Uterus (tissue), 7 donors: ENCODE measurements around a stretch of chrX.

- PRO-cap, 4 experiments: no peak in any of the 4 experiments
- RAMPAGE, long total RNA, 2 experiments: no peak in any of the 2 experiments
- RRBS: no CpG with 5 or more reads among the region's 1 CpG
These were observed 354.3 kb downstream of the CHIC1 start for GRCh38 chrX:73917162-73917768.

DNA sequence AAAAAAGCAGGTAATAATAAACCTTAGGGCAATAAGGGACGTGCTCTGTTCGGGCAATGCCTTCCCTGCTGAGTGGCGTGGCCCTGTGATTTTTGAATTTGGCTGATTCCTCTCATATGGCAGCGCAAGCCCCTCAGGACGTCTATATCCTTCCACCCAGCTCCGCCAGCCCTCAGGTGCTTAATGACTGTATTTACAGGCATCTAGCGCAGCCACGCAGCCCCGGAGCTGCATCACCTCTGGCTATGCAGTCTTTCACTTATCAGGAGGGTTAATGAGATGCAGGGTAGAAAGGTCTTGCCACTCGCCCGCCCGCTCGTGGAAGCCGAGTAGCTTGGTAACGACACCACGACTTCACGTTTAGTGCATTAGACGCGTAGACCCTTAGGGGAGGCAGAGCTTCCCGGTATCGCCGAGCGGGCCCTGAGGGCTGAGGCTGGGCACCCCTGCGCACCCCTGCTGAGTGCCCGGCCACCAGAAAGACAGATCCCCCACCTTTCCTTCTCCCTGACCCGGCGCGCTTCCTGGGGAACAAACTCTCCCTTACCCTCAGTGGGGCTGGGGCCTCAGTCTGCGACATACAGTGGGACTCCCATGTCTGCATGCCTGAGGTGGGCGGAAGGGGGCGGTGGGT lies 1.4 kb upstream of the SLC16A2 start:
- PRO-cap, 4 experiments: peak in 2 of 4 experiments; most common plus-strand start position 368 of the sequence (in 2)
- RAMPAGE, long total RNA, 2 experiments: no peak in any of the 2 experiments
- RRBS: 23% methylated on average over 7 of the region's 31 CpGs

- PRO-cap, 4 experiments: peak in 3 of 4 experiments; most common plus-strand start chrX:74423143 (in 1); most common minus-strand start chrX:74423173 (in 2)
- RAMPAGE, long total RNA, 2 experiments: no peak in any of the 2 experiments
- RRBS: no CpG with 5 or more reads among the region's 16 CpGs
These were observed 1.9 kb downstream of the SLC16A2 start for GRCh38 chrX:74423046-74423640.

GRCh38 chrX:75740682-75741407 lies 44.2 kb downstream of the MAGEE2 start:
- PRO-cap, 4 experiments: no peak in any of the 4 experiments
- RAMPAGE, long total RNA, 2 experiments: start-site peak on the minus strand in 1 of 2 experiments, at chrX:75741121-75741314 at its widest, 11 reads per replicate
- RRBS: no CpG with 5 or more reads among the region's 14 CpGs

DNA sequence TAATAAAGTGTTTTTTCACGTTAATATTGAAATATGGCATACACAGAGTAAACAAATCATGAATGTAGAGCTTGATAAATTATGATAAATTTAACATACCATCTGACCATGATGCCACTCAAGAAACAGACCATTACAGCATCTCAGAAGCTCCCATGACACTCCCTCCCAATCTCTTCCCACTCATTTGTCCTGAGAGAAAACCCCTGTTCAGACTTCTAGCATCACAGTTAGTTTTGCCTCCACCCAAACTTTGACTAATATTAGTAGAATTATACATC lies 2.5 kb upstream of the MAGEE2 start:
- PRO-cap, 4 experiments: peak in 2 of 4 experiments; most common minus-strand start position 146 of the sequence (in 2)
- RAMPAGE, long total RNA, 2 experiments: no peak in any of the 2 experiments
- RRBS: no CpG with 5 or more reads among the region's 1 CpG

- PRO-cap, 4 experiments: no peak in any of the 4 experiments
- RAMPAGE, long total RNA, 2 experiments: no peak in any of the 2 experiments
These were observed 97.8 kb upstream of the MAGEE1 start for GRCh38 chrX:76329686-76330122.

DNA sequence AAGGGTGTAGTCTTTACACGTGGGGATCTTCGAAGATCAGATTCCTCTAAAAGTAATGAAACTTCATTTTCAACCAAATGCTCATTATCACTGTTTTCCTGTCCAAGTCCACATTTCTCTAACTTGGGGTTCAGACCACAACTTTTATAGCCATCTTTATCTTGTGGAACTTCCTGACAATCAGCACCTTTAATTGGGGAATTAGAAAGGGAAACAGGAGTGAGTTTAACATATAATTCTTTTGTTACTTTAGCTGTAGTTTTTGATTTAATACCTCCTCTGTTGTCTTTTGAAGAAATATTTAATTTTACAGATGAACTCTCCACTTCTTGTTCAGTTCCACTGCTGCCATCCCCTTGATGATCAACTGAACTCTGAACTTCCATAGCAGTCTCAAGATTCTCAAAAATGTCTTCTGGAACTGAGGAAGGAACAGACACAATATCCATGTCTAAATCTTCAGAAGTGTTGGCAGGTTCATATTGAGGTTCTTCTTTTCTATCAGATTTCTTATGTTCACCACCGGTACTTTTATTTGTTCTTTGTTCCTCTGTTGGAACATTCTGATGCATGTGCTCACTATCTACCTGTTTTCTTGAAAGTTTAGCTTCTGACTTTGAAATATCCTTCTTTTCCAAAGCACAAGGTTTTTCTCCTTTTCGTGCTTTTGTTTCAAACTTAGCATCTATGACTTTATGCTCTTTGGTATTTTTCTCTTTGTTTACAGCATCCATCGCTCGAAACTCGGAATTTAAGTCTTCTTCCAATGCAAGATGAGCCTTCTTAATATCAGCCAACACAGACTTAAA lies 102.5 kb downstream of the ATRX start:
- PRO-cap, 4 experiments: no peak in any of the 4 experiments
- RAMPAGE, long total RNA, 2 experiments: no peak in any of the 2 experiments
- RRBS: no CpG with 5 or more reads among the region's 7 CpGs

GRCh38 chrX:78107309-78107787 lies 3.3 kb downstream of the PGK1 start:
- PRO-cap, 4 experiments: no peak in any of the 4 experiments
- RAMPAGE, long total RNA, 2 experiments: no peak in any of the 2 experiments
- RRBS: no CpG with 5 or more reads among the region's 3 CpGs

GRCh38 chrX:78321762-78322228 lies 5.6 kb downstream of the CYSLTR1 start:
- PRO-cap, 4 experiments: no peak in any of the 4 experiments
- RAMPAGE, long total RNA, 2 experiments: no peak in any of the 2 experiments
- RRBS: no CpG with 5 or more reads among the region's 3 CpGs

DNA sequence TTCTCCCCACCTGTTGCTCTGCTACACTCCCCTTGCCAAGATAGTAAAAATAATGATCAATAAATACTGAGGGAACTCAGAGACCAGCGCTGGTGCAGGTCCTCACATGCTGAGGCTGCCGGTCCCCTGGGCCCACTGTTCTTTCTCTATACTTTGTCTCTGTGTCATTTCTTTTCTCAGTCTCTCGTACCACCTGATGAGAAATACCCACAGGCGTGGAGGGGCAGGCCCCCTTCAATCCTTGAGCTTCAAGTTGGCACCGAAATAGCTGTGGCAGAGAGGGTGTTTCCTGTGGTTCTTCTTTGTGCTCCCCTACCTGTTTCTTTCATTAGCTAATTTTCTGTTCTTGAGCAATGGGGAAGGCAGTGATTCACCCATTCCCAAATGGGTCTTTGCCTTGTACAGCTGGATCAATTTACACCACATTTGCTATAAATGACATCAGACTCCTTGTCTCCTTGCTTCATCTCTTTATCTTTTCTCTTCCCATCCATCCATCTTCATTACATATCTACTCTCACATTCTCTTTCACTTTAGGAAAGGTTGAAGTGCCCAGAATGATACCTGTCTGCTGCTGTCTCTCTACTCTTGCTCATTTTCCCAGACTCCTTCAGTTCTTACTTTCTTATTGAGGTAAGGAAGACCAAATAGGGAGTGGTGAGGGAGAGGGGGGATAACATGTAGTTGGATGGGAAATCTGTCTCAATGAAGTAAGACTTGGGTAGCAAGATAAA lies 2.1 kb upstream of the CYSLTR1 start:
- PRO-cap, 4 experiments: no peak in any of the 4 experiments
- RAMPAGE, long total RNA, 2 experiments: no peak in any of the 2 experiments
- RRBS: no CpG with 5 or more reads among the region's 5 CpGs

GRCh38 chrX:81202727-81203439 lies 981 bp downstream of the SH3BGRL start:
- PRO-cap, 4 experiments: peak in 3 of 4 experiments; most common plus-strand start chrX:81202985 (in 1); most common minus-strand start chrX:81202812 (in 2)
- RAMPAGE, long total RNA, 2 experiments: no peak in any of the 2 experiments
- RRBS: no CpG with 5 or more reads among the region's 3 CpGs

- PRO-cap, 4 experiments: no peak in any of the 4 experiments
- RAMPAGE, long total RNA, 2 experiments: no peak in any of the 2 experiments
- RRBS: no CpG with 5 or more reads among the region's 3 CpGs
These were observed 885.6 kb downstream of the SH3BGRL start for GRCh38 chrX:82087436-82087934.

DNA sequence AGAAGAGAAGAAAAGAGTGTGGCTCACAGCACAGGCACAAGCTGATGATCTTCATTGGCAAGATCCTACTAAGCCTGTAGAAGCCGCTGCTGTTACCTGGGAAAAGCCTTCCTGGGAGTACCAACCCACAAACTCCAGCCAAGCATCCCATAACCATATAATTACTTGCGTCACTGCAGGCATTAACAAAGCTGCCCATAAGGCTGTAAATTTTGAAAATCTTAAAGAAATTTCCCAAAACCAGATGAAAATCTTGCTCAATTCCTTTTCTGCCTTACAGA lies 237.8 kb upstream of the HDX start:
- PRO-cap, 4 experiments: no peak in any of the 4 experiments
- RAMPAGE, long total RNA, 2 experiments: no peak in any of the 2 experiments
- RRBS: no CpG with 5 or more reads among the region's 2 CpGs

DNA sequence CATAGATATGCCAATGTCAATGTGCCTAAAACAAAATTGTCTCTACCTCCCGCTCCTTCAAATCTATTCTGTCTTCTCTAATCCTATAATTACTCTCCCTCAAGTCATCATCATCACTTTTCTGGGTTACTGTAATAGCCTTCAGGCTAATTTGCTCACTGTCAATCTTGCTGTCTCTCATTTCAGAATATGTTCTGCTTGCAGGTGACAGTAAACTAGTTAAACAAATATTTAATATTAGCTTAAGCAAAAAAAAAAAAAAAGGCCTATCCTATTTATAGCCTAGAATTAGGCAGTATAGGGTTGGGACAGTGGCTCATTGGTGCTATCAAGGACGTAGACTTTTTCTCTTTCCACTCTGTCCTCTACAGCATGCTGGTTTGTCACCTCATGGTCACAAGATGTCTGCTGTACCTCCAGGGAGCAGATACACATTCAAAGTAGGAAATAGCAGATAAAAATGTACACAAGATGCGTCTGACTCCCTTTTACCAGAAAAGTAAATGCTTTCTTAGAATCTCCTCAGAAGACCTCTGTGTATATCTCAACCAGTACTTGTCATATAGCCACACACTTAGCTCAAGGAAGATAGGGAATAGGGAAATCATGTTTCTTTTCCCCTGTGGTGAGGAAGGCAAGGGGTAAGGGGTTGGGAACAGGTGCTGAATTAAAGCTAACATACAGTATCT lies 86.2 kb downstream of the APOOL start:
- PRO-cap, 4 experiments: no peak in any of the 4 experiments
- RAMPAGE, long total RNA, 2 experiments: no peak in any of the 2 experiments
- RRBS: no CpG with 5 or more reads among the region's 3 CpGs

DNA sequence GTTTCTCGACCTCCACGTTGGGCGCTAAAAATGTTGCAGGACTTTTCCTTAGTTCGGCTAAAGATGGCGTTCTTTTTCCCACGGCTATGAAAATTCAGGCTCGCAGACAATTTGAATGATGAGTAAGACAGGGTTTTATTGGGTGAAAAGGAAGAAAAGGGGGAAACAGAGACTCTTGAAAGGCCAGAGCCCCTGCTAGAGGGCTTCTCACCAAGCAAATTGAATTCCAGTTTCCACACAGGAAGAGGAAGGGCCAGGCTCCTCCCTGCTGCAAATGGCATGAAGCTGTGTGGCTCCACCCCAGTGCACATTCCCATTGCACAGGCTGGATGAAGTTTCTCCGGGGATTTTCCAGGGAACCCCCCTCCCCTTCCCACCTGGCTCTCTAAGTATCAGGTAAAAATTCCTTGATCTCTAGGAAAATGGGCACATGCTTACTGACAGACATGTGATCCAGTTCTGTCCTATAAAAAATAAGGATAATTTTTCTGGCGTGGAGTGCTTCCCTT lies 210.9 kb downstream of the KLHL4 start:
- PRO-cap, 4 experiments: no peak in any of the 4 experiments
- RAMPAGE, long total RNA, 2 experiments: no peak in any of the 2 experiments
- RRBS: no CpG with 5 or more reads among the region's 9 CpGs

GRCh38 chrX:89539080-89539503 lies 382.6 kb upstream of the TGIF2LX start:
- PRO-cap, 4 experiments: no peak in any of the 4 experiments
- RAMPAGE, long total RNA, 2 experiments: no peak in any of the 2 experiments
- RRBS: no CpG with 5 or more reads among the region's 5 CpGs

DNA sequence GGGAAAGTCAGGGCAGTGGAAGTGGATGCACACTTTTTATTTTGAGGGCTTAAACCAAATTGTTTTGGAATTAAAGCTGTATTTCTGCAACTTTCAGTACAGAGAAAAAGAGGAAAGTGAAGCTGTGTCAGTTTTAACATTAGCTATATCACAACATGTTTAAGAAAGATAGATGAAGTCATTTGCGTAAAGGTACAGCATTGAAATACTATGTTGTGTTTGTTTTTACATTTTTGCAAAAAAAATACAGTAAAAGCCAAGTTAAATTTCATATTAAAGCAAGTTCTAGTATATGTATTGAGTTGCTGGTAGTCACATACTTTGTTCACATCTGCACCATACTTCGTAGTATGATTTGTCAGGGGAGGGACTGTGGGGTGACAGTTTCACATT lies 194.0 kb downstream of the TGIF2LX start:
- PRO-cap, 4 experiments: no peak in any of the 4 experiments
- RAMPAGE, long total RNA, 2 experiments: no peak in any of the 2 experiments
- RRBS: no CpG with 5 or more reads among the region's 2 CpGs

DNA sequence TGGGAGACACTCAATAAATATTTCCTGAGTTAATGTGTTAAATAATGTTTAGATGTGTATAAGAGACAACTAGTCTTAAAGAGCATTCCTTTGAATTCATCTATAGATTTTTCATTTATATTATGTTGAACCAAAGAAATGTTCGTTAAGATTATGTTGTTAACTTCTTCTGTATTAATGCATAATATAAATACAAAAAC lies 349.7 kb downstream of the TGIF2LX start:
- PRO-cap, 4 experiments: no peak in any of the 4 experiments
- RAMPAGE, long total RNA, 2 experiments: no peak in any of the 2 experiments
- RRBS: no CpG with 5 or more reads among the region's 1 CpG

GRCh38 chrX:93434837-93435194 lies 238.6 kb downstream of the NAP1L3 start:
- PRO-cap, 4 experiments: peak in 1 of 4 experiments; most common plus-strand start chrX:93434965 (in 1)
- RAMPAGE, long total RNA, 2 experiments: no peak in any of the 2 experiments
- RRBS: no CpG with 5 or more reads among the region's 8 CpGs

- PRO-cap, 4 experiments: no peak in any of the 4 experiments
- RAMPAGE, long total RNA, 2 experiments: no peak in any of the 2 experiments
- RRBS: no CpG with 5 or more reads among the region's 13 CpGs
These were observed 235.0 kb downstream of the NAP1L3 start for GRCh38 chrX:93438223-93438841.